ENCODE results near the genes RALY, MAP1LC3A and GSS.

DNA sequence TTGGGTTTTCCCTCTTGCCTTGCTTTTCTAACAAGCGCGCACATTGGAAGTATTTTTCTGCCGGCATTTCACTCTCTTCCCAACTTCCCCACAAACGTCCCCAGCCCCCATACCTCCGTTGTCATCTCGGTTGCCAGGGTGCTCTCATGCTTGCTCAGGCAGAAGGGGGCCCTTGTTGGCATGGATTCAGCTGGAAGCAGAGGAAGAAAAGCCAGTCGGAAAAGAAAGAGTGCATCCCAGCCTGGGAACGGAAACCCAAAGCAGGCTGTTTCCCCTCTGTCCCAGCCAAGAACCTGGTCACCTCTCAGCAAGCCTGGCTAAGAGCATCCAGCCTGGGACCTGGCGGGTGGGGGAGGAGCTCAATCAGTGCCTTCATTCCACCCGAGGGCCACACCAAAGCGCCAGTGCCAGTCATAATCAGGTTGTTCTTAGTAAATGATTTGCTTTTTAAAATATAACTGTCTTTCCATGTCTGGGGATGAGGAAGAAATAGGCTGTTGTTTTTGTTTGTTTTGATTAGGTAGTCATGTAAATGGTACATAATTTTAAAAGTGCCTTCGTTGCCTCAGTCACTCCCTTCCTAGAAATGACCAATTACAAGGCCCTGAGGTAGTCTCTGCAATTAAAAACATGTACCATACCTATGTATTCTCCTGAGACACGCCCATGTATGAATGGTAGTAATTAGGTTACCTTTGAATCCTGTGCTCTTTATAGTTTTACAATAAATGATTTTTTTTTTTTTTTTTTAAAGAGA lies 21.1 kb downstream of the CHMP4B start:
- PRO-cap, result no peak

- PRO-cap, result no peak
These were observed 48.2 kb downstream of the CHMP4B start for GRCh38 chr20:33859128-33859933.

DNA sequence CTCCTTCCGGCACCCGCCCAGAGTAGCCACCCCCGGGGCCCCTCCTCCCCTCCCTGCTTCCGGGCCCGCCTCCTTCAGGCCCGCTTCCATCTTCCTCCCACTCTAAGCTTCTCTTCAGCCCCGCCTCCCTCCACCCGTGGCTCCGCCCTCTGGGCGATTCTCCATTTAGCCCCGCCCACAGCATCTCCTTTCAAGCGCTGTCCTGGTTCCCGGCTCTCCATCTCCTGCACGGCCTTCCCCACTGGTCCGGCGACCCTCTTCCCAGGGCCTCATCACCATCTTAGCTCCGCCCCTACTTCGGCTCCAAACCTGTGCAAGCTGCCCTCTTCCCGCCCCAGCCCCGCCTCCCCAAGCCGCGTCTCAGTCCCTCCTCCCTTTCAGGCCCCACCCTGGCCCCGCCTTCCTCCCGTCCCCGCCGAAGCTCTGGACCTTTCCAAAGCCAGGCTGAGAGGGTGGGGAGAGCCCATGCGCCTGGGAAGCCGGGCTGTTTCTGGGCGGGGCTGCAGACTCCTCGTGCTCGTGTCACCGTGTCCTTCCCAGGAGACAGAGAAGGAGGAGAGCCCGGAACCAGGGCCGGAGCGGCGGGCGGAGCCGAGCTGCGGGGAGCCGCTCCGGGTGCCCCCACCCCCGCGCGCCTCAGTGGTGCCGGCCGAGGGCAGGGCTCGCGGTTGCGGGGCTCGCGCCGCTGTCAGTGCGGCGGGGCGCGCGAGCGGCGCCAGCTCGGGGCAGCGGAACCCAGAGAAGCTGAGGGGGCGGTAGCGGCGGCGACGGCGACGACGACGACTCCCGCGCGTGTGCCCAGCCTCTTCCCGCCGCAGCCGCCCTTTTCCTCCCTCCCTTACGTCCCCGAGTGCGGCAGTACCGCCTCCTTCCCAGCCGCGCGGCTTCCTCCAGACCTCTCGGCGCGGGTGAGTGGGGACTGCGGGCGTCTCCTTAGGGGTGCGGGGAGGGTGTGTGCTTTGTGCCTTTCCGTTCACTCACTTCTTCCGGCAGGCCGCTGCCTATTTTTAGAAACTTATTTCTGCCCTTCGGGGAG lies at the start of gene RALY:
TSS of gene RALY (plus strand) at position 688 of the 1,036 bp plus-strand sequence.
- PRO-cap, result bidirectional peak, plus-strand start at position 220 of the sequence, minus-strand start outside the sequence; unidirectional peak, plus-strand start at position 436 of the sequence; unidirectional peak, plus-strand start at position 691 of the sequence

GRCh38 chr20:34036975-34037831 lies 43.5 kb downstream of the RALY start:
- PRO-cap, result no peak

DNA sequence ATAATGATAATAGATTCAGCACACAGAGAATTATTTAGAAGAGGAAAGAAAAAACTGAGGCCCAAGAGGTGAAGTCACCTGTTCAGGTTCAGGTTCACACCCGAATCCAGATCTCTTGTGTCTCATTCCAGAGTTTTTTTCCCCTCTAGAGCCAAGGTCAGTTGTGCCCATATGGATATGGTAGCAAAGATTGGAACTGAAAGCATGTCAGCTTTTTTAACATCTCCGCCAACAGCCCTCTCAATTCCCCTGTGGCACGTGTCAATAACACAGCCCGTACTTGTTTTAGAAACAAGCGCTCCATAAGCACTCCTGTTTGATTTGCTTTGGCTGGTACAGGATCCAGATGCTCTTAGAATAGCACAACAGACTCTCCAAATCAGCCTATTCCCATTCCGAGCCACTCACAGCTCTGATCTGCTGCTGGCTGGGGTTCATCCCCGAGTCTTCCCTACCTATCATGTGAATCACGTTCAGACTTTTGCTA lies 46.5 kb downstream of the RALY start:
- PRO-cap, result no peak

DNA sequence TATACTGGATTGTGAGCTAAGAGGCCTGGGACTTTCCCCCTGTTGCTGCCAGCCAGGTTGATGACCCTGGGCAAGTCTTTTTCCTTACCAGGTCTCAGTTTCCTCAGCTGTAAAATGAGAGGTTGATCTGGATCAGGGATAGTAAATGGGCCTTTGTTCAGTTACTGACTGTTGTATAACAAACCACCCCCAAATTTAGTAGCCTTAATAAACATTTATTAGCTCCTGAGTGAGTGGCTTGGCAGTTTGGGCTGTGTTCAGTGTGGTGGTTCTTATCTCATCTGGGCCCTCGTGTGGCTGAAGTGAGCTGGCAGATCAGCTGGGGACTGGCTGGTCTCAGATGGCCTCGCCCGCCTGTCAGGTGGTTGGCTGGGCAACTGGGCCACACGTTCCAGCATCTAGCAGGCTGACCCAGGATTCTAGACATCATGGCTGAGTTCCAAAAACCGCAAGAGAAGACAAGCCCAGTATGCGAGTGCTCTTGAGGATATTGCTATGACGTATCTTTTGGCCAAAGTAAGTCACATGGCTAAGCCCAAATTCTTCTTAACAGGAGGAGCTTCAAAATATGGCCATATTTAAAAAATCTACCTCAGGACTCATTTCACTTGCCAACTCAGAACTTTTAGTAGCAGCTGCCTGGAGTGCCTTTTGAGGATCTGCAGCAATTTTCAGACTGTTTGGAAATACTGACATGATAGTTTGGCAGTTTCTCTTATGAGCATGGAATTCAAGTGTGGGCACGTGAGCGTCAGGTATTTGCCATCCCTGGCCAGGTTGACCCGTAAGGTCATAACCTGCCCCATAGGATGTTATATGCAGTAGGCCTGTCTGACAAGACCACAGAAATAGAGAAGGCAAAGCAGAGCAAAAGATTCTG lies 28.8 kb downstream of the EIF2S2 start:
- PRO-cap, result no peak

GRCh38 chr20:34105186-34105891 lies 6.7 kb downstream of the EIF2S2 start:
- PRO-cap, result no peak

- PRO-cap, result no peak
These were observed 50.5 kb upstream of the ASIP start for GRCh38 chr20:34190674-34191137.

- PRO-cap, result no peak
These were observed 19.4 kb upstream of the ITCH start for GRCh38 chr20:34343498-34344199.

DNA sequence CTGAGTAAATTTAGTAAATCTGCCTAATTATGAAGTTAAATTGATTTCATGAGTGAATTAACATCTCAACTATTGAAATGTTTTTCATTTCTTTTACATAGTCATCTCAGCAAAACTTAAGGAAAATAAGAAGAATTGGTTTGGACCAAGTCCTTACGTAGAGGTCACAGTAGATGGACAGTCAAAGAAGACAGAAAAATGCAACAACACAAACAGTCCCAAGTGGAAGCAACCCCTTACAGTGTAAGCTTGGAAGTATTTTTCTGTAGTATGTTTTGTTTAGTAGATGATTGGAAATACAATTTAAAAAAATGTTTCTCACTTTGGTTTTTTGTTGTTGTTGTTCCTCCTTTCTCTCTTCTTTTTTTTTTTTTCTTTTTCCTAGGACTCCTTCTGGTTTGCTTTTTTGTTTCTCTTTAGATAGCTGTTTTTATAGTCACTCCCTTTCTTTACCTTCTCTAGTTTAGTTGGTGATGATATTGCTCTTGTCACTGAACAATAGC lies 45.5 kb downstream of the ITCH start:
- PRO-cap, result unidirectional peak, plus-strand start at position 211 of the sequence

GRCh38 chr20:34558606-34559298 lies at the start of gene MAP1LC3A:
Gene MAP1LC3A, plus strand, starts transcription at chr20:34558718.
- PRO-cap, result bidirectional peak, plus-strand start at chr20:34558722, minus-strand start at chr20:34558504; bidirectional peak, plus-strand start at chr20:34559186, minus-strand start at chr20:34559067

- PRO-cap, result unidirectional peak, minus-strand start at chr20:34560321
These were observed 1.4 kb downstream of the MAP1LC3A start for GRCh38 chr20:34559600-34560649.

GRCh38 chr20:34706852-34707113 lies 2.6 kb downstream of the TP53INP2 start:
- PRO-cap, result no peak

- PRO-cap, result no peak
These were observed 9.3 kb downstream of the GGT7 start for GRCh38 chr20:34863273-34863792.

DNA sequence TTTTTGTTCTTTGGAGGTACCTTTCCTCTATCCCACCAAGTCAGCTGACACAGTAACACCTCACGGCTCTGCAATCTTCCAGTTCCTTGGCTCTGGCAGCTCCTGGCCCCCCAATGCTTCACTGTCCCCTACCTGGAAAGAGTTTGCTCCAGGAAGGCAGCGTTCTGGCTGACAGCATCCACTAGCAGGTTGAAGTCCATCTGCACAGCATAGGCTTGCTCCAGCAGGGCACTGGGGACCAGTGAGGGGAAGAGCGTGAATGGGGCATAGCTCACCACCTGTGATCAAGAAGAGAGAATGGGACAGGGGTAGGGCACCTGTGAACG lies 9.8 kb downstream of the GSS start:
- PRO-cap, result no peak

- PRO-cap, result unidirectional peak, plus-strand start at chr20:34955549; bidirectional peak, plus-strand start at chr20:34955868, minus-strand start at chr20:34955749
These were observed at the start of gene GSS for GRCh38 chr20:34955235-34956329. Gene GSS, minus strand, starts transcription at chr20:34955806.

GRCh38 chr20:35265707-35266067 lies 12.2 kb downstream of the MMP24OS start:
- PRO-cap, result no peak

DNA sequence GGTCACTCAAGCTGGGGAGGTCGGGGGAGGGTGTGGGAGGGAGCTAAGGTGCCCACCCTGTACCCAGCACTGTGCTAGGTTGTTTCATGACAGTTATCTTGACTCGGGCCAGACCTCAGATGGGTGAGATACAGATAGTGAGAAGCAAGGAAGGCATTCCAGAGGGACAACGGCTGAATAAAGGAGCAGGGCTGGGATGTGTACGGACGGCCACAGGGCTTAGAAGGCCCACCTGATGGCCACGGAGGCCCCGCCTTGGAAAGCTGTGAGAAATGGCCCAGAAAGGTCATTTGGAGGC lies 7.8 kb downstream of the MMP24OS start:
- PRO-cap, result no peak

DNA sequence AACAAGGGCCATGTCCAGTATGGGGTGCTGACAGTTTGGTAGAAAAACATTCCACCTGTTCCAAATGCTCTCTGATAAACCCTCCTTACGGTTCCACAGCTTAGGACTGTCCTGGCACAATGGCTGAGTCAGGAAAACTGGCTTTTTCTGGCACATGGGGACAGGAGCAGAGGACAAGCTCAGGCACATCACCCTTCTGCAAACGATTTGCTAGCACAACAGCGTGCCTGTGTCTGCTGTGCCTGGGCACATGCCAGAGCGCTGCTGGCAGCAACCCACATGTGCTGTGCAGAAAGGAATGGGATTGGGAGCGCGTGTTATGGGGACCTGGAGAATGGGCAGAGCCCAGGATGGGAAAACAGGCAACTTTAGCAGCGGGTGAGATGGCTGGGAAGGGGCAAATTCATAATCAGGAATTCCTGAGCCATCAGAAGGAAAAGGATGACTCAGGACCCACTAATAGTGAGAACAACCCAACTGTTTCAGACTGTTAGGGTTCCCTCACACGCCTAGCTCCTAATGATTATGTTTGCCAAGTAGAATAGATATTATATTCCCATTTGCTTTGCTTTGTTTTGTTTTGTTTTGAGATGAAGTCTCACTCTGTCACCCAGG lies 16.0 kb upstream of the FAM83C start:
- PRO-cap, result no peak

- PRO-cap, result no peak
These were observed 52.2 kb downstream of the UQCC1 start for GRCh38 chr20:35359415-35360182.